Measurements from ENCODE around the genes CDH22 and SLC35C2.

DNA sequence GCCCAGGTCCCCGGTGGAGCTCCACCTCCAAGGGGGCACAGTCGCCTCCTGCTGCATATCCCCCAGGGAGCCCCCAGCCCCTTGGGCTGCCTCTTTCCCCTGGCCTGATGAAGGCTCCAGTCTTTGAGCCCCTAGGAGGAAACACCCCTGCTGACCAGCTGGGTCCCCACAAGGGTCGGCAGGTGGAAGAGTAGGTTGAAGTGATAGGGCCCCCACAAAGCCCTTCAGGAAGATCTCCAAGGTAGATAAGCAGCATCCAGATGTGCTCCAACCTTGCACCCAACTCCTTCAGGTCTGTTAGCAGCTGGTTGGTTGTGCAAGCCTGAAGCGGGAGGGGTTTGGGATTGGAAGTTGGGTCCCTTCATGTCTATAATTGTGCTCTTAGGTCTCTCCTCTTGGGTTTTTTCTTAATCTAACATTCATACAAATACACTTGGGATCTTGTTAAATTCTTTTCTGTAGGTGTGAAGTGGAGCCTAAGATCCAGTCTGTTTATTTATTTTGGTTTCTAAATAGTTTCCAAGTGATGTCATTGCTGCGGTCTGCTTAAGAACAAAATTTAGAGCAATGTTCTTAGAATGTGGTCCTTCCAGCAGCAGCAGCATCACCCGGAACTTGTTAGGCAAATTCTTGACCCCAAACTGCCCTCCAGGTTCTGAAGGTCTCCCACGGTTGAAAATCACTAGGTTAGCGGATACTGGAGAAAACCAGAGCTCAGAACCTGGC is 5.1 kb downstream of the UBE2C start:
- PRO-cap, result no peak

DNA sequence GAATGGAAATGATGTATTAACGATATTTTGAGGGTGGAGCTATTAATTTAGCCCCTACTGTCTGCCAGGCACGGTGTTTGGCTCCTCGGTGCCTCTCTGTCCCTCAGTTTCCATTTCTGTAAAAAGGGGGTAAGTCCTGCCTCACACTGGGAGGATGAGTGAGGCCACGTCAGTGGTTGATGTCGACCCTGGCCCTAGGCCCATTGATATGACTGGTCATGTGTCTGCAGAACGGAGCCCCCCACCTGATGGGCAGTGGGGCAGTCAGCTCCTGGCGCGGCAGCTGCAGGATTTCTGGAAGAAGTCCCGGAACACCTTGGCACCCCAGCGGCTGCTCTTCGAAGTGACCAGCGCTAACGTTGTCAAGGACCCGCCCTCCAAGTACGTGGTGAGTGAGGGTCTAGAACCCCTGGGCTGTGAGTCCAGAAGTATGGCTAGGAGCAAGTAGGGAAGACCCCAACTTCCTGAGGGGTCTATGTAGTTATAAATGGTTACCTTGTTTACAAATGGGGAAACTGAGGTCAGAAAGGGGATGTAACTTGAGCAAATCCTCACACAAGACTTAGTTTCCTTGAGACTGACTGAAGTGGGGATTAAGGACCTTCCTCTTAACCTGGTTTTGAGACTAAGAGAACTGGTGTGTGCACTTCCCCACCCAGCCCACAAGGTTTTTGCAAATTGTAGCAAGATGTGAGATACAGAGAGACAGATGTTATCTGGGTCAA is 1.3 kb downstream of the SNX21 start:
- PRO-cap, result no peak

GRCh38 chr20:45878221-45878850 is 2.7 kb upstream of the ZSWIM1 start:
- PRO-cap, result no peak

GRCh38 chr20:45892148-45892634 is 1.1 kb downstream of the CTSA start:
- PRO-cap, result no peak

GRCh38 chr20:45909197-45910283 is 2.4 kb downstream of the PLTP start:
- PRO-cap, result no peak

DNA sequence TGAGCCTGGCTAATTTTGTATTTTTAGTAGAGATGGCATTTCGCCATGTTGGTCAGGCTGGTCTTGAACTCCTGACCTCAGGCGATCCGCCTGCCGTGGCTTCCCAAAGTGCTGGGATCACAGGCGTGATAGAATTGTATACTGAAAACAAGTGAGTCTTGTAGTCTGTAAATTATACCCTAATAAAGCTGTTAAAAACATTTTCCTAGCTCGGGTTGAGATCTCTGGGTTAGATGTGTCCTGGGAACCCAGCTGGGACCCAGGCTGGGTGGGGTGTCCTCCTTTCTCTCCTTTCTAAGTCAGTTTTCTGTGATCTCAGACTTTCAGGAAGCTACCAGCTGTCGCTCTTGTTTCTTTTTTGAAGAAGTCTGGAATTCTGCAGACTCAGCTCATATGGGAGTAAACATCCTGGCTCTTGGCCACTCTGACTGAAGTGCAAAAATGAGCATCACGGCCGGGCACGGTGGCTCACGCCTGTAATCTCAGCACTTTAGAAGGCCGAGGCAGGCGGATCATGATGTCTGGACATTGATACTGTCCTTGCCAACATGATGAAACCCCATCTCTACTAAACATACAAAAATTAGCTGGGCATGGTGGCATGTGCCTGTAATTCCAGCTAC is 10.0 kb upstream of the PCIF1 start:
- PRO-cap, result unidirectional peak, minus-strand start at position 296 of the sequence

DNA sequence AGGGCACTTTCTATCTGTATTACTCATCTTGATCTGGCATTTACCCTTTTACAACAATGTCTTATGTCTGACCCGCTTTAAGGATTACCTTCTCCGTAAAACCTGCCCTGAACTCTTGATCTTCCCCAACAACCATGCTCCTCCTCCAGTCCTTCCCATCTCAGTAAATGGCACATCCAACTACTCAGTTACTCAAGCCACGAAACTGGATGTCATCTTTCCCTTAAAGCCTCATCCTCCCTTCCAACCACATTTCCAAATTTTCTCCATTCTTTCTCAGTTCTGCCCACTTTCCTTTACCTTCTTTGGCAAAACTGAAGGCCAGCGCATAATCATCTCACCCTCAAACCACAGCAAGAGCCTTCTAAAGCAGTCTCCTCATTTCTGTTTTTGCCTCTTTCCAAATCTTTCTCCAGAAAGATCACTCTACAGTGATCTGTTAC is 17.9 kb downstream of the NCOA5 start:
- PRO-cap, result no peak

DNA sequence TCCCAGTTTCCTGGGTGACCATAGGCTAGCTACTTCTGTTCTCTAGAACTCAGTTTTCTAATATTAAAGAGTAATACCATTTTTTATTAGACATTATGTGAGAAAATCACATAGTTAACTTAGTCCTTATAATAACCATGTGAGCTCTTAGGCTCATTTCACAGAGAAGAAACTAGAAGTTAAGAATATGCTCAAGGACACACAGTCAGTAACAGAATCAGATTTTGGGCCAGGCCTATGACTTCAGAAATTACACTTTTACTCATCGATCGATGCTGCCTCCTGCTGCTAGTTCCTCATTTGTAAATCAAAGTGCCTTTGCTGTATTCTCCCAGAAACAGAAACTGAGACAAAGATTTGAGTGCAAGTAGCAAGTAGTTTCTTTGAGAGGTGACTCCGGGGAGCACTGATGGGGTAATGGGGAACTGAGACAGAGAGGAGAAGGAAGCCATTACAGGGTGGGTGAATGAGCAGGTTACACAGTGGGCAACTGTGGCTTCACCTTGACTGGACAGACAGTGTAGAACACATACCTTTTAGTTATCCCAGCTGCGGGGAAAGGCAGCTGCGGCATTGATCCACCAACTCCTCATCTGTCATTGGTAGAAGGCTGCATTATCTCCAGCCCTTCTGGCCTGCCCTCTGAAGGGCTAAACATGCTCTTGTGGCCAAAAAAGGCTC is 9.7 kb upstream of the CD40 start:
- PRO-cap, result no peak

- PRO-cap, result unidirectional peak, minus-strand start at chr20:46119415
These were observed 1.0 kb downstream of the CD40 start for GRCh38 chr20:46118917-46119714.

DNA sequence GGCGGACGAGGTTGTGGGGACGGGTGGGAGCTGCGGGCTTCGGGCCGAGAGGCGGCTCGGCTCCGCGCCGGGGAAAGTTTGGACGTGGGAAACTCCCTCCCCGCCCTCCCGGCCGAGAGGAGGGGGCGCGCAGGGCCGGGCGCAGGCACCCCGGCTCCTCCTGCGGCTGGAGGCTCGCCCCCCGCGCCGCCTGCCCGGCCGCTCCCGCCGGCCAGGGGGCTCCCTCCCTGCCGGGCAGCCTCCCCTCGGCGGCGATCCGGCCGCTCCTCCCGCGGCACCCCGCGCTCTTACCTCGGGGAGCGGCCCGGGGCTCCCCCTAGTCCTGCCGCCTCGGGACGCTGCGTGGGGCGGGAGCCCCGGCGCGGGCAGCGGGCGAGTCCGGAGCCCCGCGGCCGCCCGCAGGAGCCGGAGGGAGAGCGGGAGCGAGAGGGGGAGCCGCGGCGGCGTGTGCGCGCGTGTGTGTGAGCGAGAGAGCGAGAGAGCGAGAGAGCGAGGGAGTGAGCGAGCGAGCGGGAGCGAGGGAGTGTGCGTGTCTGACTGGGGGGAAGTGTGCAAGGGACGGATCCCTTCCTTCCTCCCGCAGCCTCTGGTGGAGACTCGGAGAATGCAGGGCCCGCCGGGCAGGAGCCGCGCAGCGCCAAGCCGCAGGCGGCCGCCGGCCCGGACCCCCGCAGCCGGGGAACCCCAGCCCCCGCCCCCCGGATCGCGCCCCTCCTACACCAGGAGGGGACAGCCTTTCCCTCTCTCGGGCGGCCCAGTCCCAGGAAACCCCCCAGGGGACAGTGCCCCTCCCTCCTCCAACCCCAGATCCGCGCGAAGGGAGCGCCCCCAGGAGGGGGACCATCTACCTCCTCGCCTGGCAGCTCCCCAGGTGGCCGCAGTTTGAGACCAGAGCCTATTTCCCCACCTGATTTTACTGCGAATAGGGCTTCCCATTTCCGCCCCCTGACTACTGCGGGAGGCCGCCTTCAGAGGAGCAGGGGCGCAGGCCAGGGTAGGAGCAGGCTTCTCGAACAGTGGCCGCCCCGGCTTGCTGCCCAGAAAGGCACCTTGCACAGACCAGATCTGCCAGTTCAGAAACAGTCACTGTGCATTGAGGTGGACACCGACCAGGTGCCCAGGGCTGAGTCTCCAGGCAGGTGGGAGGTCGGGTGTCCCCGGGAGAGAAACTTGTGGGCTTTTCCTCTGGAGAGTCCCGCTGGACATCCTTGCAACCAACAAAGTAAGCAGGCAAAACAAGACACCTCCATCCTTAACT is at the start of gene CDH22:
CDH22 (minus strand) TSS at position 535 of the 1,258 bp plus-strand sequence.
- PRO-cap, result no peak

DNA sequence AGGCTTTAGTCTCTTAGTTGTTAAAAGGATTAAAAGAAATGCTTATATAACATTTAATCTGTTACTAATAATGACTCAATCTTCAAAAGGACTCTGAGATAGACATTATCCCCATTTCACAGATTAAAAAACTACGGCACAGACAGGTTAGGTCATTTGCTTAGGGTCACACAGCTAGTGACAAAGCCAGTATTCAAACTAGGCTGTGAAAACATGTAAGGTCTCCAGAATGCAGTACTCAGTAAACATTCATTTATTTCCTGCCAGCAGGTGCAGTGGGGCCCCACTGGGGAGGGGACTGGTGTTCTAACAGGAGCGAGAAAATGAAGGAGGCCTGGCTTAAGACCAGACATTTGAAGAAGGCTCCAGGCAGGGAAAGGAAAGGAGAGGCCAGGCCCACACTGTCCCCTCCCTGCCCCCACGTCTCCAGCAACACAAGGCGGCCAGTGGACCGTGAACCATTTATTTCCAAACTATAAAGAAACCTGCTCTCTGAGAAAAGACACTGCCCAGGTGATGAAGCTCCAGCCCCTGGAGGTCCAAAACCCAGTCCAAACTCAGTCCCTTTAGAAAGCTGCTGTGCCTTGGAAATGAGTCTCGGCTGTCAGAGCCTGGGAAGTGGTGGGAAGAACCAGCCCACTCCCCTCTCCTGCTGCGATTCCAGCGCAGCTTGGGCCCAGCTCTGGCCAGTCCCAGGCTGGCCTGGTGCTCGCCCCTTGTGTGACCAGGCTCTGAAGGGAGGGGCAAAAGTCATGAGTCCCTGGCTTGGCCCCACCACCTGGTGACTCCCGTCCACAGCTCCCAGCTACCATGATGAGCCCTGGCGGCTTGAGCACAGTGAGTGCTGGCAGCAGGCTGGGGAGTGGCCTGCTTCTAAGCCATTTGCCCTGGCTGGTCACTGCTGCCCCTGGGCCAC is 14.5 kb downstream of the SLC35C2 start:
- PRO-cap, result no peak

GRCh38 chr20:46364264-46364844 is at the start of gene SLC35C2:
Gene SLC35C2 (minus strand): TSS chr20:46364425.
- PRO-cap, result unidirectional peak, minus-strand start at chr20:46364398

- PRO-cap, result no peak
These were observed 4.0 kb downstream of the ELMO2 start for GRCh38 chr20:46402255-46402892.

DNA sequence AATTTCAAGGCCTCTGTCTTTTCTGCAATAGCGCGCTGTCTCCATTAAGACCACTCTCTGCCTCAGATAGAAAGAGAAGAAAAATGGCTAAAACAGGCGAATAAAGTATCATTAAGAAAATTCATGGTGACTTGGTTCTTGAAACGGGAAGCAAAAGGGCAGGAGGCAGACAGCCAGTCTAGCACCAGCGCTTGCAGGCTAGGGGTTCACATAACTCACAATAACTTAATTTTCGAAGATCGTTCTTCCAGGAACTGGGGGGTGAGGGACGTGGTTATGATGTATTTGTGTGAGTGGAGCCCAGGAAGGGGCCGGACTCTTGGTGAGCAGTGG is 4.3 kb upstream of the ELMO2 start:
- PRO-cap, result no peak

GRCh38 chr20:47196186-47196871 is 160.2 kb downstream of the ZMYND8 start:
- PRO-cap, result no peak

DNA sequence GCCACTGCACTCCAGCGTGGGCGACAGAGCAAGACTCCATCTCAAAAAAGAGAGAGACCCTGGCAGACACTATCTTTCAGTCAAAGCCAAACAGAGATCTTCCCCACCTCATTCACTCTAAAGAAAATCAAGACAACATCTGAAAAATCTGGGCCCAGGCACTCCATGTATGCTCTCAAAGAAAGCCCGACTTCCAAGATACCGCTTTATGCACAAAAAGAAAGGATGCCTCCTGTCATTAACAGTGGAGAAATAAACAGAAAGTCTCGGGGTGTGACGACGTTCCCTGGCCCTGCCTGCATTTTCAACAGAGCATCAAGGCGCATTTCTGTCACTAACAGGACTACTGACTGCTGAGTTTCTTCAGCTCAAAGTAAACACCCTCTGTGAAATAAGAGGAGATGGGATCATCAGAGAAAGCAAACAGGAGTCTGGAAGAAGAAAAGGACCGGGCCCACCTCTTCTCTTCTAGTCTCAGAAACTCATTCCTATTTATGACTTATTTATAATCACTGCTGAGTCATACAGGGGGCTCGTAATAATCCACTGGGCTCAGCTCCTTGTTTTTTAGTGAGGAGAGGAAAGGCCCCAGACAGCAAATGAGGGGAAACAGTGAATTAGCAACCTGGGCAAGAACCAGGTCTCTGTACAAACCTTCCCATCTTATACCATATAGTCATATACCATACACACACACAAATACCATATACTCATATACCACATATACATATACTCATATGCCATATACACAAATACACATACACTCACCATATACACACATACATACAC is 99.7 kb downstream of the ZMYND8 start:
- PRO-cap, result no peak

DNA sequence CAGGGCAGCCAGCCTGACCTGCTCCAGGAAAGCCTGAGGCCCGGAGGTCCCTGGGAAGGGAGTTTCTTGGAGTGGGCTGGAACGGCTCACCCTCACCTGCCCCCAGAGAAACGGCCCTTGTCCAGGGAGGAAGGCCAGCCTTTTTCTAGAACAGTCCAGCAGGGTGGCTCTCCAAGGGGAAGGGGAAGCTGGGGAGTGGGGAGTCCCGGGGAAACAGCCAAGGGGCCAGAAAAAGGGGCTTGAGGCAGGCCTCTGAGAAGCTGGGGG is 440 bp upstream of the ZMYND8 start:
- PRO-cap, result unidirectional peak, plus-strand start at position 220 of the sequence

DNA sequence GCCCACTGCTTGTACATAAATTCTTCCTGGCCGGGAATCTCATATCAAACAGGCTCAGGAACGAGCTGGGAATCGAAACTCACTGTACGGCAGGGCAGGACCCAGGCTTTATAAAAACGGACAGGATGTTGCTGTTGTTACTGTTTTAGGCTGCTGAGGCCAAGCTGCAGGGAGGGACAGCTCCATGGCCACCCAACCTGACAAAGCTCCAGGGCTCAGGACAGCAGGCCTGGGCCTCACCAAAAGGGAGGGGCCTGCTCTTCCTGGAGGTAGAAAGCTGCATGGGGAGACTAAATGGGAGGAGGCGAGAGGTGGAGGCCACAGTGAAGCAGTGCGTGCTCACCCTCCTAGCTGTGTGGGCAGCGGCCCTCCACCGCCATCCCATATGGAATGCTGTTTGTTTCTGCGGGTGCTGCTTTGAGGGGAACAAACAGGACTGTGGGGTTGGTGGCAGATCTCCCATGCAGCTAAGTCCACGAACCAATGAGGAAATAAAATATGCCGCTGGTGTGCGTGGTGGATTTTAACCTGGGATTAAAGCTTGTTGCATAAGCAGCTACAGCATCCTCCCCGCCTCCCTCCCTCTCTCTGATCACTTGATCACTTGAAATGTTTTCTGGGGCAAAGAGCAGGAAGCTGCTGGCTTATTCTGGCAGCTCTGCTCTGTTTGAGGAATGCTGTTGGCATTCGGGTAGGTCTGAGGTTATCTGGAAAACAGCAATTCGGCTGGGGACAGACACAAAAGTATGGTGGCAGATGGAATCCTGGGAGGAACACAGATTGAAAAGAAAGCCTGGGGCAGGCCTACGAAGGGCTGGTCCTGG is 2.4 kb upstream of the ZMYND8 start:
- PRO-cap, result bidirectional peak, plus-strand start at position 300 of the sequence, minus-strand start at position 202 of the sequence; bidirectional peak, plus-strand start at position 720 of the sequence, minus-strand start at position 590 of the sequence

- PRO-cap, result no peak
These were observed 46.4 kb upstream of the NCOA3 start for GRCh38 chr20:47455115-47455847.

- PRO-cap, result no peak
These were observed 38.1 kb upstream of the NCOA3 start for GRCh38 chr20:47463724-47463923.

Measured in parotid gland (tissue), 1 donor.